Gallbladder (tissue), 1 donor: Measurements from ENCODE around the gene SLC39A3.

GRCh38 chr19:1933164-1933675, 7.8 kb upstream of the CSNK1G2 start:
- PRO-cap, result no peak

- PRO-cap, result no peak
Measured at GRCh38 chr19:2037315-2037983, 13.6 kb downstream of the MKNK2 start.

- PRO-cap, result no peak
Measured at GRCh38 chr19:2046996-2048009, 3.7 kb downstream of the MKNK2 start.

DNA sequence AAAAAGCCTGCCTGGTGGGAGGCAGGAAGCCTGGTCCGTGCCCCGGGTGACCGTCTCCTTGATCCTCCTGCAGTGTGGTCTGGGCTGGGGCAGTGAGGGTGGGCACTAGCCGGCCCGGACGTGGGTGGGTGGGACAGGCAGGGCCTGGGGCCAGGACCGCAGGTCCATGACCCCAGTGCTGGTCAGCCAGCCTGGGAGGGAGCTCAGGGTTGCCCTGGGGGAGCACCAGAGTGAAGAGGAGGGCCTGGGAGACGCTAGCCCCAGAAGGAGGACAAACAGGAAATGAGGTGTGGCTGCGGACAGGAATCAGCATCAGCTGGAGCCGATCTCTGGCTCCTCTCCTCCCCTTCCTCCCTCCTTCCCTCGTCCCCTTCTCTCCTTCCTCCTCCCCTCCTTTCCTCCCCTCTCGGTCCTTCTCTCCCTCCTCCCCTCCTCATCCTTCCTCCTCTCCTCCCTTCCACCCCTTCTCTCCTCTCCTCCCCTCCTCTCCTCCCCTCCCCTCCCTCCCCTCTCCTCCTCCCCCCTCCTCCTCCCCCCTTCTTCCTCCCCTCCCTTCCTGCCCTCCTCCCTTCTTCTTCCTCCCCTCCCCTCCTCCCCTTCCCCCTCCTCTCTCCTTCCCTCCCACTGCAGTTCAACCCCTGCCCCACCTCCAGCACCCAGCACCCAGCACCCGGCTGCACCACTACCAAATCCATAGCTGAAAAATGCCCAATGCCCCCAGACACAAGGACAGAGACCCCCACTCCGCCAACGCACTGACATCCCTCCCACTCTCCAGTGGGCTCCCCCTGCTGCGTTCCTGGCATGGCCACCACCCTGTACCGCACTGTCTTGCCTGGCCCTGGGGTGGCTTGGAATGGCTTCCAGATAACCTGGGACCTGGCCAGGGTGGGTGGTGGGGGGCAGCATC, 5.4 kb upstream of the MKNK2 start:
- PRO-cap, result bidirectional peak, plus-strand start at position 292 of the sequence, minus-strand start at position 284 of the sequence; bidirectional peak, plus-strand start at position 355 of the sequence, minus-strand start at position 321 of the sequence

- PRO-cap, result no peak
Measured at GRCh38 chr19:2094994-2095716, 971 bp downstream of the MOB3A start.

GRCh38 chr19:2100865-2102016, 4.5 kb downstream of the IZUMO4 start:
- PRO-cap, result no peak

- PRO-cap, result no peak
Measured at GRCh38 chr19:2126955-2127516, 24.3 kb downstream of the AP3D1 start.

GRCh38 chr19:2151785-2152261, 457 bp upstream of the AP3D1 start:
- PRO-cap, result unidirectional peak, plus-strand start at chr19:2151979

DNA sequence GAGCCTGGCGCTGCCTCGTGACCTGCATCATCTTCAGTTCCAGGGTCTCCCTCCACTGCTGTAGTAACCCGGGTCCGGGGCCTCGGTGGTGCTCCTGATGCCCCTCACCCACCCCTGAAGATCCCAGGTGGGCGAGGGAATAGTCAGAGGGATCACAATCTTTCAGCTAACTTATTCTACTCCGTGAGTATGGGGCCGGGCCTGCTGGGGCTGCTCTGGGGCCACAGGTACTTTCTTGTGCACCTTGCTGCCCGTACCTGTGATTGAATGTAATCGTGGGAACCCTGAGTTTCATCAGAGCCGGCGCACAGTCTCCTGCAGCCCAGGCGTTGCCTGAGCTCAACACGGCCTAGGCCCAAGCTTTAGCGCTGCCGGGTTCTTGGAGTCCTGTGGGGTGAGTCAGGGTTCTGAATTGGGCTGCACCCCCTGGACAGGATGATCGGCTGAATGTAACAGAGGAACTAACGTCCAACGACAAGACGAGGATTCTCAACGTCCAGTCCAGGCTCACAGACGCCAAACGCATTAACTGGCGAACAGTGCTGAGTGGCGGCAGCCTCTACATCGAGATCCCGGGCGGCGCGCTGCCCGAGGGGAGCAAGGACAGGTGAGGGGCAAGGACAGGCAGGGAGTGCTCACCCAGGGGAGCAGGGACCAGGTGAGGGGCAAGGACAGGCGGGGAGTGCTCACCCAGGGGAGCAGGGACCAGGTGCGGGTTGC, 10.5 kb downstream of the PEAK3 start:
- PRO-cap, result no peak

DNA sequence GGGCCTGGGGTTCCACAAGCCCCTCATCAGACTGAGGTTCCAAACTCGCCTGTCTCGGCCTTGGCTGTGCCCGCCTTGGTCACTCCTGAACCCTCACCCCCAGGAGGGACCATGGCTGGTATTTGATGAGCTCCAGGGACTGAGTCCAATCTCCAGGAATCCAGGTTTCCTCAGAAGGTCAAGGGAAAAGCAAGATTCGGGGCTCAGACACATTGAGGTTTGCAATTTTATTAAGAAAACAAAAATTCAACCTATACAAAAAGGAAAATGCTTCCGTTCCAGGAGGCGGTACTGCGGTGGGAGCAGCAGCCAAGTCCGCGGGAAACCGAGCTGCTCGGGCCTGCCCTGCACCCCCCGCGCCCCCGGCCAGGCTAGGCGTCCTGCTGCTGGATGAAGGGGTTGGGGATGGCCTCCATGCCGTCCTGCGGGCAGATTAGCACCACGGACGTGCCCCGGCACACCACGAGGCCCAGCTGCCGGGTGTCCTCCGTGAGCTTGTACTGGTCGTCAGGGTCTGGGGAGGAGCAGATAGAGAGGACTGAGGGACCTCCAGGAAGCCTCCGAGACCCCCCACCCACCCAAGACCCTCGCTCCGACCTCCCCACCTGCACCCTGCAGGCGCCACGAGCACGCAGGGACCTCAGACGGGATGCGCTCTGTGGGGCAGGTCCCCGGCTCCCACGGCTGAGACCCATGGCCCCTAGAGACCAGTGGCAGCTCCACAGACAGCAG, 6.9 kb downstream of the LSM7 start:
- PRO-cap, result no peak

DNA sequence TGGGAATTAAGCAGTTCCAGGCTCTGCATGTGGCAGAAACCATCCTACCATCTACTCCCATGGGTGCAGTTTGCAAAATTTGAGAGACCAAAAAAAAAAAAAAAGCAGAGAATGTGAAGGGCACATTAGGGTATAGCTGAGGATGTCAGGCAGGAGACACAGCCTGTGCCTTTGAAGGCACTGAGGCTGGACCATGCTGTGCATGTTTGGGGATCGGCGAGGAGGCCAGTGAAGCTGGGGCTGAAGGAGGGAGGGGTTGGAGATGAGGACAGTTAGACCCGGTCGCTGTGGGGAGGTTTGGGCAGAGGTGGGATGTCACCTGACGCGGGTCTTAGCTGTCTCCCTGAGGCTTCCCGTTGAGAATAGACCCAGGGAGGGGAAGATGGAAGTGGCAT, 8.2 kb downstream of the TMPRSS9 start:
- PRO-cap, result no peak

GRCh38 chr19:2403324-2403679, 24.1 kb downstream of the TIMM13 start:
- PRO-cap, result no peak

GRCh38 chr19:2433774-2434249, 6.4 kb upstream of the TIMM13 start:
- PRO-cap, result no peak

DNA sequence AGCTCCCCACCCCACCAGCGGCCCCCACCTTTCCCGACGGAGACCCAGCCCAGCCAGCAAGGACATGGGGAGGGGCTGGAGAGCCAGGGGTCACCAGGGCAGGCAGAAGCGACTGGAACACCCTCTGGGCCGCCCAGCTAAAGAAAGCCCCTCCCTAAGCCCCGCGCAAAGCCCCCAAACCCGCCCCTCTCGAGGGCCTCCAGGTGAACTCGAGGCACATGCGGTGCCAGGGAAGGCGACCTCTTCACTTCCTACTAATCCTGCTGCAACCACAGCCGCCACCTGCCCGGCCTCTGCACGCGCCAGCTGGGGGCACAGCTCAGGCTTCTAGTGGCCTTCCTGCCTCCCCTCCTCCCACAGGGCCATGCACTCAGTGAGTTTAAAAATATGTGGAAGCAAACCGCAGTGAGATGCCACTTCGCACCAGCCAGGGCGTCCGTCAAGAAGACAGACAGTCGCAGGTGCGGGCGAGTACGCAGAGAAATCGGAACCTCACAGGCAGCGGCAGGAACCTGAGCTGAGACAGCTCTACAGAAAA, 10.5 kb downstream of the LMNB2 start:
- PRO-cap, result no peak

DNA sequence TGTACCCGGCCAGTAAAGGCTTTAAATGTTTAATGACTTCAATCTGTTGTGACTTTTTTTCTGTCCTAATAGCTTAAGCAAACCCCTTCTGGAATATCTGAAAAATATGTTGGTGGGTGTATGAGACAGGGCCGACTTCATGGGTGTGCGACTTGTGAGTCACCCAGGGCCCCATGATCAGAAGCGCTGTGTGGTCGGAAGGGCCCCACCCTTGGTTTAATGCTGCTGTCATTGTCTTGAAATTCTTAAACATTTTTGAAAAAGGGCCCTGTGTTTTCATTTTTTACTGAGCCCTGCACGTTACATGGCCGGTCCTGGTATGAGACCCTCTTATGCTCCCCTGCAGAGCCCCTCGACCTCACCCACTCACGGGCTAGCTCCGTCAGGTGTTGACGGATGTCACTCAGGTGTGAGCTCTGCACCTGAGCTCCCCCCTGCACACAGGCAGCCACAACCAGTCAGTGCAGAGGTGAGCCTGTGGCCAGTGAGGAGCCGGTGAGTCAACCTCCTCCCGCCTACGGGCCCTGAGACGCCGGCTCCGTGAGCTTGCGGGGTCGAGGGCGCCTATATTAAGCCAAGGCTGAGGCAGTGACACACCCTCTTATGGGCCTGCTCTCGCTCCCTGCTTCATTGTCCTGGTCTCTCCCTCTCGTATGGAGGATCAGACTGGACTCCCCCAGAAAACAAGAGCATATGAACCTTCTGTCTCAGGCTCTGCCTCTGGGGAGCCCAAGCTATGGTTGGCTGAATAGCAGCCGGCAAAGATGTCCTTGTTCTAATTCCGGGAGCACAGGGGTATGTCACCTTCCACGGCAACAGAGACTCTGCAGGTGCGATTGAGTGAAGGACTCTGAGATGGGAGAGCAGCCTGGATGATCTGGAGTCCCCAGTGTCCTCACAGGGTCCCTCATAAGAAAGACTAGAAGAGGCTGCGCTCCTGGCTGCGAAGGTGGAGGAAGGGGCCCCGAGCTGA, 27.8 kb downstream of the GADD45B start:
- PRO-cap, result bidirectional peak, plus-strand start at position 572 of the sequence, minus-strand start at position 411 of the sequence

DNA sequence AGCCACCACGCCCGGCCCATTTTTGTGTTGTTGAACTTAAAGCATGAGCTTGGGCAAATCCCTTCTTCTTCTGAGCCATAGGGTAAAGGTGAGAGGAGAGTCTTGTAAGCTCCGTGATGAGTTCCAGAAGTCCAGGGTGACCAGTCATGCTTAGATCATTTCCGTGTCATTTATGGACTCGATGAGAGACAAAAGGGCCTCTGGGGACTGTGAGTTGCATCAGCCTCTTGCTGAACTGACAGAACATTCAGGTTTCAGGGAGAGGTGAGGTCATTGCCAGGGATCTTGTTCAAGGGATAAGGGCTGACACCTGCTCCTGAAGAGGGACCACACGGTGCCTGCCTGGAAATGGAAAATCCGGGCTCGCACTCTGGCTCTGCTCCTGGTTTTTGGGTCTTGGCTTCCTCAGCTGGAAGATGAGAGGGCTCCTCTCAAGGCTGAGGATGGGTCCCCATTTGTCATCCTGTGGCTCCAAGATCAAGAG, 53.6 kb downstream of the GADD45B start:
- PRO-cap, result no peak

- PRO-cap, result no peak
Measured at GRCh38 chr19:2578041-2578717, 102.3 kb downstream of the GADD45B start.

GRCh38 chr19:2664019-2664699, 38.3 kb downstream of the GNG7 start:
- PRO-cap, result no peak

GRCh38 chr19:2739619-2739826, 294 bp downstream of the SLC39A3 start:
- PRO-cap, result no peak

DNA sequence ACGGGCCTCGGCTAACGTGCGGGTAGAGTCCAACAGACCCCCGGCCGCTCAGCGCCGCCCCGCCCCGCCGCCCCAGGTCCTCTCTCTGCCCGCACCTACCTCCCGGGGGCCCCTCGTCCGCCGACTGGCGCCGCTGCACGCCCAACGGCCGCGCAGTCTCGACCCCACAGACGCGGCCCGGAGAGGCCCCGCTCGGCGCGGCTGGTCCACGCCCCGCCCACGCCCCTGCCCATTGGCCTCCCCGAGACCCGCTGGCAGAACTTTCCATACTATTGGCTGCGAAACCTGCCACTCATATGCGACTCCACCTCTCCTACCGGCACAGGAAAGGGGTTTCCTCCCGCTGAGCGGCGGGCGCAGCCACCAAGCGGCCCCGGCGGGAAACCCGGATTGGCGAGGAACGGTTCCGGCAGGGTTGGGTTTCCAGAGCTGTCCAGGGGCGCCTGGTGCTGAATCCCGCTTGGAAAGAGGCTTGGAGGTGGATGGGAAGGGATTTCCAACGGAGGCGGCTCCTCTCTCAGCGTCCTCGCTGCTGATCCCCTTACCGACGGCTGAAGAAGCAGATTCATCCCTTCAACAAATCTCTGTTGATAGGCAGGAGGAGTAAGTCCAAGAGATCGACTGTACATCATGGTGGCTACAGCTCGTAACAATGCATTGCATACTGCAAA, at the start of gene SLC39A3:
Gene SLC39A3, minus strand, starts transcription at position 172 of the 671 bp plus-strand sequence.
- PRO-cap, result unidirectional peak, minus-strand start at position 172 of the sequence